AG08470 (cell line): ENCODE measurements around the genes ZBTB32, LIN37, CLIP3, ZNF566 and ZNF382.

- RRBS: no CpG with 5 or more reads among the region's 21 CpGs
These were observed at the start of gene ZBTB32 for GRCh38 chr19:35704385-35704790. Gene ZBTB32, plus strand, starts transcription at chr19:35704558.

DNA sequence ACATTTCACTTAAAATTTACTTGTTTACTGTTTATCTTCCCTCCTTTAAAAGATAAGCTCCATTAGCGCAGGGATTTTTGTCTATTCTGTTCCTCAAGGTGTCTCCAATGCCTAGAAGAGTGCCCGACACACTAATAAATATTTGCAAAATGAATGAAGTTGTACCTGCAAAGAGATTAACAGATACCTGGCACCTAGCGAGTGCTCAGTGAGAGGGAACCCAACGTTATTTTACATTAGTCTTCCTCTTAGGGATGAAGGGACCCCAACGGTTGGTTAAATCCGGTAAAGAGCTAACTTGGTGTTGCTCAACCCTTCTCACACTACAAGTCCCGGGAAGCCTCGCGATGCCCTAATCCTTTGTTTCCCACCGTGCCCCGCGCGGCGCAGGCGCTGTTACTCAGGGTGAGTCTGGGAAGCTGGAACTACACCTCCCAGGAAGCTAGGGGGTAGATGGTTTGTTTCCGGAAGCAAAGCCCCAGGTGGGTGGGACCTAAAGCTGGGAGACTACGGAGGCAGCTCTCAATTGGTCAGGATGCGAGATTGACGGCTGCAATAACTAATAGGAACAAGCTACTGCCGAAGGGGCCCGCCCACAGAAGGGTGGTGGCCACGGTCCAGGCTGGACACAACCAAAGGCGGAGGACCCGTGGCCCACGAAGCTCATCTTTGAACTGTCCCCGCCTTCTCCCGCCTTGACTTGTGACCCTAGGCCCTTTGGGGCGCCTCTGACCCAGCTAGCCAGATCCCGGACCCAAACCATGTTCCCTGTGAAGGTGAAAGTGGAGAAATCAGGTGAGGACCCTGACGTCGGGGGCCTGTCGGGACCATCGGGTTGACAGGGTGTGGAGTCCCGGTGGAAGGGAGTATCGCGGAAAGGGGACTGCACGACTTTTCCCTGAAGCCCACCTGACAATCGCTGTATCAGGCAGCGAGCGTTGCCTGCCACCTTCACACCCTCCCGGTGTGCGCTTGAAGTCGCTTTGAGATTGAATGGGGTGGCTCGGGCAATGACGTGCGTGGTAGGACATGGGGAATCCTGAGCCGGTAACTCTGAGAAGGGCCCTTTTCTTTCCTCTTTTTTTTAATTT lies at the start of gene LIN37:
TSS of gene LIN37 (plus strand) at position 613 of the 1,091 bp plus-strand sequence.
- RRBS: 2% methylated on average over 15 of the region's 47 CpGs

GRCh38 chr19:35909091-35909925 lies 1.2 kb upstream of the TYROBP start:
- RRBS: 100% methylated on average over 1 of the region's 13 CpGs

DNA sequence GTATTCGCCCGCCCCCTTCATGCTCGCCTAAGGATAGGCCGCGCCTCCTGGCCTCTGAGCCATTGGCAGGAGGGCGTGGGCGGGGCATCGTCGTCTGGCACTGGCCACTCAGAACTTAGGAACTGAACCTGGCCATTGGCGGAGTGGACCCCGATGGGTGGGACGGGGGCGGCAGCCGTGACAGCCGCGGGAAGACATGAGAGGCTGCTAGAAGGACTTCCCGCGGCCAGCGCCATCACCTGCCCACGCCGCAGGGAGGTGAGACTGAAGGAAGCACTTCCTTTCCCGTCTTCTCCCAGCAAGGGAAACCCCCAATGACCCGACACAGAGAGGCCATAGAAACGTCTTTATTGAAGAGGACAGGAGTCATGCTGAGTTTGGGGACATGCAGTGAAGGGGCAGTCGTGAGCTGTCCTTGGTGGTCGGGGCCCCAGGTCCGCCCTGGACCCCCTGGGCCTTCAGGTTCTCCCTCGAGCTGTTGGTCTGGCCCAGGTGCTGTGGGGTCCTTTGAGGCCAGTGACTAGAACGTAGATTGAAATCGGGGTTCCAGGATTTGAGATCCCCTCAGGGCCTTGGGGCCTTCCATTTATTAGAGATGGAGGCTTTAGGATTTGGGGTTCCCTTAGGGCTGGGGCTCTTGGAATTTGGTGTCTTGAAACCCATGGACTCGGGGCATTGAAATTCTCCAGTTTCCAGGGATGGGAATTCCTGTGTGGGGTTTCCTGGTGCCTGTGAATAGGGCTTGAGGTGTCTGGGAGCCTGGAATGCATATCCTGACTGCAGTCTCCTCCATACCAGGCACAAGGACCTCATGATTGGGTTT lies 527 bp upstream of the ALKBH6 start:
- RRBS: no CpG with 5 or more reads among the region's 31 CpGs

- RRBS: 12% methylated on average over 23 of the region's 61 CpGs
These were observed at the start of gene CLIP3 for GRCh38 chr19:36032088-36033190. Gene CLIP3, minus strand, starts transcription at chr19:36032873.

DNA sequence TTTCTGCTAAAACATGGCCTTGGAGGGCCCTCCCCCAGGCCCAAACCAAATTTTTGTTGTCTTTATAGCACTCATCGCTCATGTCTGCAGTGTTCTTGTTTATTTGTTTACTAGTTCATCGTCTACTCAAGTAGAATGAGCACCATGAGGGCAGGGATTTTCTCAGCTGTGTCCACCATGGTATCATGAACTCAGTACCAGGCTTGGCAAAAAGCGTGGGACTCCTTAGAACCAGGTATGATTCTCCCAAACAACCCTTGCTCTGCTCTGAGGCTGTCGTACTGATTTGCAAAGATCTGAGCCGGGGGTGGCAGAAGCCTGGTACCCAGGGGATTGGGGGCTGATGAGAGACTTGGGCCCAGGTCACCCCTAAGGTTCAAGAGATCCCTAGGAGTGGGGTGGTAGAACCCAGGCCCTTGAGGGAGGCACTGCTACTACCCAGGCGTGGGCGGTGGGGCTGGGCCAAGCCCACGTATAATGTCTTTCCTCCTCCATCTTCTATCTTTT lies 2.3 kb upstream of the CLIP3 start:
- RRBS: no CpG with 5 or more reads among the region's 8 CpGs

DNA sequence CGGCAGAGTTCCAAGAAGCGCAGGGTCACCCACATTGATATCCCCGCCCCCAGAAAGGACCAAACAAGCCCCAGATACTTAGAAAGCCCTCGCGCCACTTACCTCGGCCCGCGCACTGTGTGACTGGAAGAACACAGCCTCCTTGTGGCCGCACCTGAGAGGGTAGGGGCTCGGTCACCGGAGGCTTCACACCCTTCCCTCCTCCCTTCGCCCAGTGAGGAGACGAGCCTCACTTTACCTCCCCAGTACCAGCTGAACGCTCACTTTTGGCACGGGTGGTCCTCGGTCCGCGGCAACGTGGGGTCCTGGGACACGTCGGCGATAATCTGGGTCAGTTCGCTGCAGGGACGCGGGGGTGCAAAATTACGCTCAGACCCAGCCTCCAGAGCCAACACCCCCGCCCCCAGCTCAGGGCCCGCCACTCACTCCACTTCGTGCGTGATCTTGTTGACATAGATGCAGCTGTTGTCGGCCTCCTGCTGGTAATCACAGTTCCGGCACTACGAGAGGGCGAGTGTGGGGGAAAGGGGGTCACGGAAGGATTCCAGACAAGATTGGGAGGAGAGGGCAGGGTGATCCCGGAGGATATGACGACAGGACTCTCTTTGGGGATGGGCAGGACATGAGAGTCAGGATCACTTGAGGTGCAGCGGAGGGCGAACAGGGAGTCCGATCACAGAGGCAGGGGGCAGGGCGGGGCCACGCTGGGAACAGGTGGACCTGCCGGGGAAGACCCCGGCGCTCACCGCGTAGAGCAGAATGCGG lies 580 bp downstream of the POLR2I start:
- RRBS: 4% methylated on average over 4 of the region's 48 CpGs

DNA sequence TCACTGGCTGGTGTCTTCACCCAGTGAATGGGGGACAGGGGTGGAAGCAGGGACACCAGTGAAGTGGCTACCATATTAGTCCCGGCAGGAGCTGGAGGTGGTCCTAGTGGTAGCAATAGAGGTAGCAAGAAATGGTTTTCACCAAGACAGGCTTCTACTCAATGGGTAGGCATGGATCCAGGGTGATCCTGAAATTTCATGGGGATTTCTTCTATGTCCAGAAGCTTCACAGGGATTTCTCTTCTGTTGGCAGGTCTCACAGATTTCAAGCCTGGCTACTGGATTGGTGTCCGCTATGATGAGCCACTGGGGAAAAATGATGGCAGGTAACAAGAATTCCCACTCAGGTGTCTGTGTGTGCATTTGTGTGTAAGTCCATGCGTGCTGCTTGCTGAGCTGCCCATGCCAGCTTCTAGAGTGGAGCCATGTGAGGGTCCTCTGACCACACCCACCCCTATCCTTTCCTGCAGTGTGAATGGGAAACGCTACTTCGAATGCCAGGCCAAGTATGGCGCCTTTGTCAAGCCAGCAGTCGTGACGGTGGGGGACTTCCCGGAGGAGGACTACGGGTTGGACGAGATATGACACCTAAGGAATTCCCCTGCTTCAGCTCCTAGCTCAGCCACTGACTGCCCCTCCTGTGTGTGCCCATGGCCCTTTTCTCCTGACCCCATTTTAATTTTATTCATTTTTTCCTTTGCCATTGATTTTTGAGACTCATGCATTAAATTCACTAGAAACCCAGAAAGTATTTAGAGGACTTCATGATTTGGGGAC lies 10.1 kb downstream of the TBCB start:
- RRBS: no CpG with 5 or more reads among the region's 11 CpGs

- RRBS: 68% methylated on average over 10 of the region's 47 CpGs
These were observed 891 bp downstream of the COX7A1 start for GRCh38 chr19:36151111-36152001.

GRCh38 chr19:36377904-36378353 lies 1.1 kb downstream of the ZFP14 start:
- RRBS: no CpG with 5 or more reads among the region's 6 CpGs

DNA sequence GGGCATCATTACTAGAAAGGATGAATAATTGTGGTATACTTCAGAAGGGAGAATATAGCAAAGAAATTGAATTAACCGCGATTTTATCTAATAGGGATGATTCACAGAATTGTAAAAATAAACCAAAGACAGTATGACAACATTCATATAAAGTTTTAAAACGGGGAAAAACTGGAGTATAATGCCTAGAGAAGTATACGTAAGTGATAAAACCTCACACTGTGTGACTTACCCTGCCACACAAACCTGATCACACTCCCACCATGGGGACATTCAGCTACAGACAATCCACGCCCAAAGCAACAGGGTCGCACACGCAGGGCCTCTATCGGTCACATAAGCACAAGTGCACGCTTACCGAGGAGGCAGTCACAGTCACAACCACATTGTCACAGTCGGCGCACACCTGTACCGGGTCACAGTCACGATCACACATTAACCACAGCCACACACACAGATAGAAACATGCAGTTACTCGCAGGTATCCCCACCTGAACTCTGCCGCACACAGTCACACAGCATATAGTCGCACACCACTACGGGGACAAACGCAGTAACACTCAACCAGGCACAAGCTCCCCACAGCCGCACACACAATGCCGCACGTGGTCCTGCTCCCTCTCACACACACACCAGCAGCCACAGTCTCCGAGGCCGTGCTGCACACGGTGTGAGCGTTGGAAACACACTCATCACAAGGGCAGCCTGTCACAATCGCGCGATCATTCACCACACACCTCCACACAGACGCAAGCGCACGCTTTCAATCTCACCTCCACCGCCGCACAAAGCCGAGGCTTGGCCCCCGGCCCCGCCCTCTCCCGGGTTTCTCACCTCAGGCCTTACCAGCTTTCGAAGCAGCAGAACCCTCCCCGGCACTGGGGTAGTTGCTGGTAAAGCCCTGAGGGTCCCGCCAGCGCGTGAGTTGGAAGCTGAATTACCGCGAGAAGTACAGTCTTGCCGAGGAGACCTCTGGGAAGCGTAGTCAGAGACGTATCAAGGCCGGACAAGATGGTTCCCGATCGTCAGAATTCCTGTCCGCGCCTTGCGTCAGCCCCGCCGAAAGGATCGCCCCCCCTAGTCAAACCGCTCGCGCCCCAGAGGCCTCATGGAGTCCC lies at the start of gene ZNF566:
TSS of gene ZNF566 (minus strand) at position 922 of the 1,118 bp plus-strand sequence.
- RRBS: 0% methylated on average over 2 of the region's 60 CpGs

DNA sequence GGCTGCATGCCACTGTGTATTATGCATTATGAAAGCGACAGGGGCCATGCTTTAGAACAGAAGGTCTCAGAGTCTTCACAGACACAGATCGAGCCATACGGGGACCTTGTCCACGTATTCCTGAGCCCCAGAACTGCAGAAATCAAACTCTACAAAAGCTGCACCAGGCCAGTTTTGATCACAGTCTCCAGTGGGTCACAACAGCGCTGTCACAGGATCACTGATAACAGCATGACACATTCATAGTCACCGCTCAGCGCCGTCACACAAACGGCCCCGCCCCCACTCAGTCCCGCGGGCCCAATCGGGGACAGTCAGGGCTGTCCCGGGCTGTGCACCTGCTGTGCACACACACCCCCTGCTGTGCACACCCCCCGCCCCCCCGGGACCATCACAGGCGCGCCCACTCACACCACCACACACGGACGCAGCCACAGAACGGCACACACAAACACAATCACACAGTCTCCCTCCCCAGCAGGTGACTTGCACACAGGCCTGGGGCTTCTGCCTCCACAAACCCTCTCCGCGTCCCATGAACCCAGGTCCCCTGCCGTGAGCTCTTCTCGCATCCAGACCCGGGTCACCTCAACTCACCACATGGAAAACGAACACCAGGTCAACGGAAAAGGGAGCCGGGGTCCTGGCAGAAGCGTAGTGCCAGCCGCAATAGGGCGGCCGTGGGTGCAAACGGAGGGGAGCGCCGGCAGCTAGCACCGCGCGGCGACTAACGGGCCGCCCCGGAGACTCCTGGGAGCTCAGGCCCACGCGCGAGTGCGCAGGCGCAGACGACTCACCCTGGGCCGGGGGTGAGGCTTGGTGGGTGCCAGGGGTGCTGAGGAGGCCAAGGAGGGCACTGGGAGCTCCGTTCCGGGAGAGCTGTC lies at the start of gene ZNF382:
TSS of gene ZNF382 (plus strand) at position 785 of the 884 bp plus-strand sequence.
- RRBS: 5% methylated on average over 28 of the region's 52 CpGs

- RRBS: no CpG with 5 or more reads among the region's 61 CpGs
These were observed 3.1 kb upstream of the ZNF850 start for GRCh38 chr19:36775377-36776354.

DNA sequence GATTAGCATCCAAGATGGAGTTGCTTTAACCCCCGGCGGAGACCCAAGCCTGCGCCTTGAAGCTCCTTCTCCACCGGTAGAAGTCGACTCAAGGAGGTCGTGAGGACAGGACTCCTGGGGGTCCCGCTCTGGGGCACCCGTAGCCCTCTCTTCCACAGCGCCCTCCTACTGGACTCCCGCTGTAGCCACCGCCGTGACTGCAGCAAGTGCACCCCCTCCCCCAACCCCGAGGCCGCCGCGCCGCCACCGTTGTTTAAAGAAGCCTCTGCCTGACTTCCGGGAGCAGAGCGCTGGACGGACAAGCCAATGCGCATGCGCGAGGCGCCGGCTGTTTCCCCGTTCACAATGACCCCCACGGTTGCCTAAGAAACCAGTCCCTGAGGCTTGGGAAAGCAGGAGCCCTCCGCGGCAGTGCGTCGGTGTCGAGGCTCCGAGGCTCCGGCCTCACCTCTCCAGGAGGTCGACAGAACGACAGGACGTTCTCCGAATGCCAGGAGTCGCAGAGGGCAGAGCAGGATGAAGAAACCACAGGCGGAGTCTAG lies 70.7 kb upstream of the ZNF420 start:
- RRBS: 31% methylated on average over 16 of the region's 41 CpGs

DNA sequence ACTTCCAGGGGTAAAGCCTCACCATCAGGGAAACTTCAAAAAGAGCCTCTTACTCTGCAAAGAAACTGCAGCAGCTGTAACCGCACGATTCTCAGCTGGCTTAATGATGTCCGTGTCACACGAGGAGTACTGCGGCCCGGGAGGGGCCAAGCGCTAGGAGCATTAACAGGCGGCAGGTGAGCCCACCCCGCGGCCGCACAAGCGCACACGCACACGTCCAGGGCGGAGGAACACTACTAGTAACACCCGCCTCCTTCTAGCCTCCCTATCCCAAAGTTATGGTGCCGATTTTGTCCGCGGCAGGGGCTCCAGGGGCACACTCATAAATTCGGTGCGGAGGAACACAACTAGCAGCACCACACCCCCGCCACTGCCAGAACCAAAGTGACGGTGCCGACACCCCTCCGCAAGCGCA lies 418 bp downstream of the ZNF571 start:
- RRBS: no CpG with 5 or more reads among the region's 26 CpGs

DNA sequence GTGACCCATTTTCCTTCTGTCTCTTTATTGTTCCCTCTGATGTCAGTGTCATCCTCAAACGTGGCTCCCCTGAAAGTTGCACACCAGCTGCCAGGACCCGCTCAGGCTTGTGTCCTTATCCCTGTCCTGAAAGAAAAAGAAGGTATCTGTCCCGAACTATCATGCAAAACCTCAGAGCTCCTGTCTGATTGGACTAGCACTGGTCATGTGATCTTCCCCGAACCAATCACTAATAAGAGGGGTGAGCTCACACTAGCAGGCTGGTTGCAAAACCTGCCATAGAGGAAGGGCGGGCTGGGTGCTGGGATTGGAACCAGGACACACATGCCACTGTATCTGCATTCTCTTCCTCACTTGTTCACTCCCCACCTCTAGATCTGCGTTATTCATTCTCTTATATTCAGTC lies 97.5 kb downstream of the SIPA1L3 start:
- RRBS: no CpG with 5 or more reads among the region's 6 CpGs

GRCh38 chr19:38059950-38060381 lies 153.0 kb downstream of the SIPA1L3 start:
- RRBS: no CpG with 5 or more reads among the region's 7 CpGs

- RRBS: no CpG with 5 or more reads among the region's 1 CpG
These were observed 144.0 kb downstream of the DPF1 start for GRCh38 chr19:38079998-38080413.

- RRBS: 57% methylated on average over 1 of the region's 22 CpGs
These were observed 50.5 kb downstream of the DPF1 start for GRCh38 chr19:38173298-38174145.

GRCh38 chr19:38255186-38256080 lies 741 bp downstream of the PPP1R14A start:
- RRBS: 36% methylated on average over 6 of the region's 27 CpGs